Upper lobe of left lung (tissue), 5 donors: ENCODE data around the gene NMS.

DNA sequence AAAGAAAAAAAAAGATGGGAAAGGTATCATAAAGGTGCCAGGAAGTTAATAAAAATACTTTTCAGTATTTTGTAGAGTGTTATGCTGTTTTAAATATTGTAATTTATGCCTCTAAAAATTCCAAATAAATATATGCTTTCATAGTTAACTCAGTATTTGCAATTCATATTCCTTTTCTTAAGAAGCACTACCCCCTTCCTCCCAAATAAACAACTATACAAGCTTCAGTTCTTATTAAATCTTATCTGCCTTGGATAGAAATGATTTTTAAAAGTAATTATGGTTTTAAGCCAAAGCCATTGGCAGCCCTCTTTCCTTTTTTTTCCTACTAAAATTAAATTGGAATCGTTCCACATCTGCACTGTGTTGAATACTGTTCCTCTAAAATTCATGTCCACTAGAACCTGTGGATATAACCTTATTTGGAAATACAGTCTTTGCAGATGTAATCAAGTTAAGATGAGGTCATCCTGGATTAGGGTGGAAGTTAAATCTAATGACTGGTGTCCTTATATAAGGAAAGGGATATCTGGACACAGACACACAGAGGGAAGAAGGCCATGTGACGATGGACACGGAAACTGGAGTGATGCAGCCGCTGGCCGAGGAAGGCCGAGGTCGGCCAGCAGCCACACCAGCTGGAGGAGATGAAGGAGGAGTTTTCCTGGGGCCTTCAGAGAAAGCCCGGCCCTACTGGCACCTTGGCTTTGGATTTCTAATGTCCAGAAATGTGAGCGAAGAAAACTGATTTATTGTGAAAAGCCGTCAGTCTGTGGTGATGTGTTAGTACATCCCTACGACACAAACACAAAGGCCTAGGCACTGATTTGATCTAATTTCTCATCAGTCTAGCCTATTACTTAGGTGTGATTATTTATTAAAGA is 49.5 kb downstream of the LONRF2 start:
- PRO-cap, 2 experiments = no peak in any of the 2 experiments
- RAMPAGE, long total RNA, 4 experiments = no peak in any of the 4 experiments

DNA sequence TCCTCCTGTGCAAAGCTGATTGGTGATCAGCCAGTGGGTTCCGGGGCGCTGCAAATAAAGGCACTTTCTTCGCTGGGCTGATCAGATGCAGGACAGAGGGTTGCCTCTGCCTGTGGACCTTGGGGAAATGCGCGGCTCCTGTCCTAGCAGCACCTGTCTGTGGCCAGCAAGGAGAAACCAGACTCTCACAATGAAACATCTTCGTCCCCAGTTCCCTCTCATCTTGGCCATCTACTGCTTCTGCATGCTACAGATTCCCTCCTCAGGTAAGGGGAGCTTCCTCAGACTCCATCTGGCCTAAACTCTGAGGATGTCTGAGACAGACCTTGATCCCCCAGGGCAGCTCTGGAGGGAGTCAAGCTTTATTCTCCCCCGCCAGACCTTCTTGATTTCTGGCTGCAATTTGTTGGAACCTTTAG is at the start of gene NMS:
NMS (plus strand) TSS at position 184 of the 419 bp plus-strand sequence.
- PRO-cap, 2 experiments = no peak in any of the 2 experiments
- RAMPAGE, long total RNA, 4 experiments = no peak in any of the 4 experiments

DNA sequence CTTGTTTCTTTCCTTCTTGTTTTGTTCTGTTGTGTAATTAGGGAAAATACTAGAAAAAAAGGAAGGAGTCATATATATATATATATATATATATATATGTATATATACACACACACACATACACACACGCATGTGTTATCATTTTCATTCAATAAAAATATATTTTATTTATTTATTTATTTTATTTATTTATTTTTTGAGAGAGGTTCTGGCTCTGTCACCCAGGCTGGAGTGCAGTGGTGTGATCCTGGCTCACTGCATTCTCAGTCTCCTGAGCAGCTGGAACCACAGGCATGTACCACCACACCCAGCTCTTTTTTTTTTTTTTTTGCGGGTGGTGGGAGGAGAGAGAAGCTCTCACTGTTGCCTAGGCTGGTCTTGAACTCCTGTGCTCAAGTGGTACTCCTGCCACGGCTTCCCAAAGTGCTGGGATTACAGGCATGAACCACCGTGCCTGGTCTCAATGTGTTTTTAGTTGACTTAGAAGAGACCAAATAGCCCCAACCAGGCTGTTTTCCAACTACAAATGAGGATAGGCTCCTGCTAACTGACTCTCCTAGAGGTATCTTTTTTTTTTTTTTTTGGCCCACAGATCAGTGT is 80.6 kb downstream of the PDCL3 start:
- PRO-cap, 2 experiments = no peak in any of the 2 experiments
- RAMPAGE, long total RNA, 4 experiments = no peak in any of the 4 experiments

DNA sequence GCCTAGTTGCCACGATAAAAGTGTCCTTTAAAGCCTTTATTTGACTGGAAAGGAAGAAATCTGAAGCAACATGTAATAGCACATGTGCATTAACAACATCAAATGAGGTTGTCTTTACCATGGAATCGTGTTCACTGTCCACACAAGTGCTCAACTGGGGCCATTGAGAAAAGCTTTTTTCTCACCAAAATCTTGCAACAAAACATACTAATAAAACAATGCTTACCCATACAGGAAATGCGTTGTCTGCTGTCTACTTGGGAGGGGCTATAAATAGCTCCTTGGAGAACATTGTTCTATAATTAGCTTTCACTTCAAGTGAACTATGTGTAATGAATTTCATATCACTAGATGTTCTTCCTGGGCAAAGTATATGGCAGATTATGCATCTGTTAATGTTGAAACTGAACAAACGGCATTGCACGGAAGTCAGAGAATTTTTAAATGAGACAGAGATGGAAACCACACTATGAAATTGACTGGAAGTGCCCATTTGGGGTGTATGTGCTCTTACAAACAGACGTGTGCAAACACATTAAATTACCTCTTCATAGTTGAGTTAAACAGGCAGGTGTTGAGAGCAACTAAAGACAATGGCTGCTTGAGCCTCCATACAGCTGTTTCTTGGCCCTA is 6.4 kb upstream of the NPAS2 start:
- PRO-cap, 2 experiments = no peak in any of the 2 experiments
- RAMPAGE, long total RNA, 4 experiments = no peak in any of the 4 experiments

DNA sequence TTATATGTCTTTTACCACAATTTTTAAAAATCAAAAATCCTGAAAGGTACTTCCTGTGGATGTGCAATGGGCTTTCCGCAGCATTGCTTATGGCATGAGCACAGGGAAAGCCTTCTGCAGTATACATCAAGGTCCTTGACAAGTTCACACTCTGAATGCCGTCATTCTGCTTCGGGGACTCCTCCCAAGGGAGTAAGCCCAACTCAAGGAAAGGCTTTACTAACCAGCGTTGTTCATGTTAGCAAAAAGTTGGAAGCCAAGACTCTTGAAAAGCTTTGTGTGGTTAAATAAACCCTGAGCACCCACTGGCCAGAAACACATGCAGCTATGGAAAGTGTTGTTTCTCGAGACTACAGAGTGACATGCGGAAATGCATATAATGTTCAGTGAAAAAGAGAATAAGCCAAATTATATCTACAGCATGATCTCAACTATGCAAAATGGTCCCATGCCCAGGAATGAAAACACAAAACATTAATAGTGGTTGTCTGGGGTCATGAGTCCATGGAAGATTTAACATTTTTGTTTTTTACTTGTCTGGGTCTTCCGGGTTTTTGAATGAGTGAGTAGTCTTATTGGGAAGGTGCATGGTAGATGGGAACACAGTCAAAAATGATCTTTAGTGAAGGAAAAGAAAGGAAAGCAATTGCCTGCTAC is 31.5 kb downstream of the NPAS2 start:
- PRO-cap, 2 experiments = no peak in any of the 2 experiments
- RAMPAGE, long total RNA, 4 experiments = no peak in any of the 4 experiments

- PRO-cap, 2 experiments = no peak in any of the 2 experiments
- RAMPAGE, long total RNA, 4 experiments = no peak in any of the 4 experiments
Observed at GRCh38 chr2:100893791-100894239, 73.9 kb downstream of the NPAS2 start.

- PRO-cap, 2 experiments = no peak in any of the 2 experiments
- RAMPAGE, long total RNA, 4 experiments = no peak in any of the 4 experiments
Observed at GRCh38 chr2:101266585-101266901, 13.9 kb downstream of the CNOT11 start.

GRCh38 chr2:101272368-101273460 is 20.0 kb downstream of the CNOT11 start:
- PRO-cap, 2 experiments = peak in 1 of 2 experiments; most common minus-strand start chr2:101273046 (in 1)
- RAMPAGE, long total RNA, 4 experiments = no peak in any of the 4 experiments

DNA sequence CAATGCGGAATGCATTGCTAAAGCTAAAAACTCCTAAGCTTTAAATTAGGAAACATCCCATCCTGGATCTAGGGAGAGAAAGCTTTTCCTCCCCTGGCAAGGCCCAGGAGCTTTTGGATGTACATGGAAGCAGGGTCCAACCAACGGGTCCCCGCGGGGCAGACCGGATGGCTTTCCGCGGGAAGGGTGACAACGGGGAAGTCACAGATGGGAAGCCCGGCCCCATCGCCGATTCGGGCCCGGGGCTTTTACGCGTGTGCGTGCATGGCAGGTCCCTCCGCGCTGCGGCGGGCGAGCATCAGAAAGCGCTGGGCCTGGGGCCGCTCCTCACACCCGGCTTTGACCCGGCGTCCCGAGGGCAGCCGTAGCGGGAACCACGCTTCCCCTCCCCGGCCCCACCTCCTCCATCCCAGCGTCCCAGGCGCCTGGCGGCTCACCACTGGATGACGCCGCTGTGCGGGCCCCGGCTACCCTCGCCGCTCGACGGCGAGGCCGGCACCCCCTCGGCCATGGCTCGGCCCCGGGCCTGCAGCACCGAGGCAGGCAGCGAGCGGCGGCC is 1.1 kb downstream of the RFX8 start:
- PRO-cap, 2 experiments = peak in 1 of 2 experiments; most common plus-strand start position 231 of the sequence (in 1)
- RAMPAGE, long total RNA, 4 experiments = no peak in any of the 4 experiments

DNA sequence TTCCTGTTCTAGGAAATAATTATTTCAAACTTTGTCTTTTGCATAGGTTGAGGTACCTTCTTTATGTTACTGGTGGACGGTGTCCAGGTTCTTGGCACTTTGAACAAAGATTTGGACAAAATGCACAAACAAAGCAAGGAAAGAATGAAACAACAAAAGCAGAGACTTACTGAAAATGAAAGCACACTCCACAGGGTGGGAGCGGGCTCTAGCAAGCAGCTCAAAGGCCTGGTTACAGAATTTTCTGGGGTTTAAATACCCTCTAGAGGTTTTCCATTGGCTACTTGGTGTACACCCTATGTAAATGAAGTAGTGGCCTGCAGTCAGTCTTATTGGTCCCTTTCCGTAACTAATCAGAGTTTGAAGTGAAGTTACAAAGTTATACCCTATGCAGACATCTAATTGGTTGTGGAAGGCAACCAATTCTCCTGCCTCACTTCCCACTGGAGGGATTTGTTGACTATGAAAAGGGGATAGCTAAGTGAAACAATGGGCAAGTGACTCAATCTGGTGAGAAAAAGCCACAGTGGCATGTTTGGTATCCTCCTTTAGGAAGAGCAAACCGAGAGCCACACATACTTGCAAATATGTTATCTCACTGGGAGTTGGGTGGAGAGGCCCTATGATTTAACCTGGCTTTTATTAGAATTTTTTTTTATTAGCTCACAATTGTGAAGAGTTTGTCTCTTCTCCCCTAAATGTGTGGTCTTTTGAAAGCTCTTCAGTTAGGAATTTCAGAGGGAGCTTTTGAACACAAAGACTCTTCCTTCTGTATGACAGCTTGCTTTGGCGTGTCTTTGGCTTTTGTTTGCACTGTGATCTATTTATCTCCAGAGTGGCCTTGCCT is 69.4 kb downstream of the MAP4K4 start:
- PRO-cap, 2 experiments = peak in 1 of 2 experiments; most common plus-strand start position 500 of the sequence (in 1)
- RAMPAGE, long total RNA, 4 experiments = no peak in any of the 4 experiments

DNA sequence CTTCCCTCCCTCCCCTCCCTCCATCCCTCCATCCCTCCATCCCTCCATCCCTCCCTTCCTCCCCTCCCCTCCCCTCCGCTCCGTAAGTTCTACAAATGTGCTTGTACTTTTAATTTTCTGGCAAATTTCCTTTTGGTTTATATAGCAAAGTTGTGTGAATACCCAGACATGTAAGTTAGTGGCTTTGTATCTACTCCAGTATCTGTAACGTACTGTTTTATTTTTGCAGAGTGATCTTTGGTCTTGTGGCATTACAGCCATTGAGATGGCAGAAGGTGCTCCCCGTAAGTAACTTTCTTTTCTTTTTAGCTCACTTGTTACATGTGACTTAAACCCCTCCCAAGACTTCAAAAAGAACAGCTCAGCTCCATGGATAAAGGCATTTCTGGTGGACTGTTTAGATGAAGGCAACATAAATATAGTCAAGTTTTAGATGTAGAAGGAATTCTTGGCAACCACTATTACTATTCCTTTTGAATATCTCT is 136.7 kb downstream of the MAP4K4 start:
- PRO-cap, 2 experiments = no peak in any of the 2 experiments
- RAMPAGE, long total RNA, 4 experiments = no peak in any of the 4 experiments

DNA sequence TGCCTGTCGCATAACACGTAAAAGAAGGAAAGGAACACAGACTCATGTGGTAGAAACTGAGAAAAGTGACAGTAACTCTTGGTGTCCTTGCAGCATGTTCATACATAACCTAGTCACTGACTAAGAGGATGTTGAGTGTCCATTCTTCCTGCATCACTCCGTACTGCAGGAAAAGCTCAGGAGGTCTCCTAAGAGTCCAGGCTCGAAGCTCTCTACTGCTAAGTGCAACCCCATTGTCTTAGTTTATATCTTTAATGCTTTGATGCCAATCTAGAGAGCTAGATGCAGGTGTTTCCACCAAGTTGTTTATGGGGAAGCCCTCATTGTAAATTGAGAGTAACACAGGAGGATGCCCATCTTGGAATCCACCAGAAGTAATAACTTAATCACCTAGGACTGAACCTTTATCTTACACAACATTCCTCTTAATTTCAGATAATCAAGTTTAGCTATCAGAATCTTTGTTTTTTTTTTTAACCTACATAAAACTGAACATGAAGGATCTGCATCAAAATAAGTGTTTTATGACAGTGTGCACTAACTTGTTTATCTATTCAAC is 91.0 kb upstream of the IL1R2 start:
- PRO-cap, 2 experiments = no peak in any of the 2 experiments
- RAMPAGE, long total RNA, 4 experiments = no peak in any of the 4 experiments

DNA sequence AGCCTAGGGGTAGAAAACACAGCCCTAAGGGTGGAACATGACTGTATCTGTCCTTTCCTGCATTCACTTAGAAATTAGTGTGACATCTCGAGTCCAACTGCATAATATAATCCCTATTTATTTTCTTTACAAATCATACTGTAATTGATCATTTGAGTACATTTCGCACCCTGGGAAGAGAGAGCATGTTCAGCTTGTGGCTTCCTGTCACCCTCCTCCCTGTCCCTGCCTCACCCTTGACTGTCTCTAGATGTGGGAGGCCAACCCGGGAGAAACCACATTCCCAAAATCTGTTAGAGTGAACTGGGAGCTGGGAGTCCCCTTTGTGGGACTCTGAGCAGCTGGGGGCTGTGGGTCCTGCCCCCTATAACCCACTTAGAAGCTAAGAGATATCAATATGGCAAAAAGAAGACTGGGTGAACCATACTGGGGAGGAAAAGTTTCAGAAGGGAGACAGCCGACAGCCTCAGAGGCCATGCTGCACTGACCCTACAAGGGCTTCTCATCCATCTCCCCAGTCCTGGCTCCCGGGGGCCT is 28.9 kb upstream of the IL1R2 start:
- PRO-cap, 2 experiments = no peak in any of the 2 experiments
- RAMPAGE, long total RNA, 4 experiments = no peak in any of the 4 experiments

GRCh38 chr2:102010930-102011625 is 19.3 kb downstream of the IL1R2 start:
- PRO-cap, 2 experiments = no peak in any of the 2 experiments
- RAMPAGE, long total RNA, 4 experiments = no peak in any of the 4 experiments

DNA sequence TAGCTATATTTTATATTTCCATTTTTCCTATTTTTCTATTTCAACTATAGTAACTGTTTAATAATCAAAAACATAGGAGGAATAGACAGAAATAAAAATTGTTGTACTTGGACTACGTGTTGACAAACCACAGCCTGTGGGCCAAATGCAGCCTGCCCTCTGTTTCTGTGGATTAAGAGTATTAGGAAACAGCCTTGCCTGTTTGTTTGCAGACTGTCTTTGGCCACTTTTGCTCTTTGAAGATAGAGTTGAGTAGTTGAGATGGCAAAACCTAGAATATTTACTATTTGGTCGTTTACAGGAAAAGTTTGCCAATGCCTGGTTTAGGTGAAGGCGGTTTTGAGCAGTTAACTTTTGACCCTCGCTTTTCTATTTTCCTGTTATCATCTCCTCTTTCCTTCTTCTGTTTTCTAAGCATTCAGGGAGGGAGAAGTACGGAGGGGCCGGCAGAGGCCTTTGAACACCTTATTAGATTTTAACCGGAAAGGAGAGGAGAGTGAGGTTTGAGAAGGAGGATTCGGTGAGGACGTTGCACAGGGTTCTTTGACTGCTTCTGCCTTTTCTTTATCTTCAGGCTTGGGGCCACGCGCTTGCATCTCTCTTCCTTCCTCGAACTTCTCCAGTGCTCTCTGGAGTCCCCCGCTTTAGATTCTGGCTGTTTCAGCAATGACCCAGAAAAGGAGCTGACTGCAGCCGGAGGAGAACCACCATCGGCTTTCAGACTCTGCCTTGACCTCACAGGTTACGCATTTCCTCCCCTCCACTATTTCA is 39.2 kb downstream of the IL1R2 start:
- PRO-cap, 2 experiments = no peak in any of the 2 experiments
- RAMPAGE, long total RNA, 4 experiments = no peak in any of the 4 experiments

DNA sequence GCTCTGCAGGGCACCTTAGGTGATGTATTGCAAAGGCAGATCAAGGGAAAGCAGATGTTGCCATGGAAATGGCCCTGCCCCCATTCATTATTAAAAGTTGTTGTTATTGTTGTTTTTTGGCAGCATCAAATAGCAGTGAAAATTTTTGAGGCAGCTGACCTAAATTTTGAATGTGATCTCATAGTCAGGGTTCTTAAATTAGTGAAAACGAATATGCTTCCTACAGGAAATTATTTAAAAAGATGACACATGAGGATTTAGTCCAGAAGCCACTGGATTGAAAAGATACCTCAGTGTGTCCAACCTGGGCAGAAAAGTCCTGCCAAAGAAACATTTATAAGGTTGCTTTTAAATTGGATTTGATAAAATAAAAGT is 57.5 kb downstream of the IL1R2 start:
- PRO-cap, 2 experiments = no peak in any of the 2 experiments
- RAMPAGE, long total RNA, 4 experiments = no peak in any of the 4 experiments

GRCh38 chr2:102056105-102056701 is 64.4 kb downstream of the IL1R2 start:
- PRO-cap, 2 experiments = no peak in any of the 2 experiments
- RAMPAGE, long total RNA, 4 experiments = no peak in any of the 4 experiments

DNA sequence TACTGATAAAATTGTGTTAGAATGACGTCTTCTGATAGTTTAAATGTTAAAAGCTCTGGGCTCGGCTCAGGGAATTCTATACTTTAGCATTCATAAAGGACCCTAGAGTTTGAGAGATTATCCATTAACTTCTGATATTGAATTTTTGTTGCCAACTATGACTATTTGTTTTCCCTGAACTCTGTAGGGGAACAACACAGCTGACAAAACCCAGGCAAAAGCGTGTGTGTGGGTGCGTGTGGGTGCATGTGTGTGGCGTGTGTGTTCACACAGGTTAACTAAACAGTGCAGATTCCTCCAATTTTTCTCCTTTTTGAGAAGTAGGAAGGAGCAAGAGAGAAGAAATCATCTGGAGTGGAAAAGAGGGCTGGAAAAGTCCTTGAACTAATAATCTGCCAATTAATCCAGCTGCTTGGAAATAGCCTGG is 40.8 kb upstream of the IL1R1 start:
- PRO-cap, 2 experiments = no peak in any of the 2 experiments
- RAMPAGE, long total RNA, 4 experiments = no peak in any of the 4 experiments

GRCh38 chr2:102115217-102115792 is 27.2 kb upstream of the IL1R1 start:
- PRO-cap, 2 experiments = no peak in any of the 2 experiments
- RAMPAGE, long total RNA, 4 experiments = start-site peak on the plus strand in 1 of 4 experiments, at chr2:102115515-102115598 at its widest, 11 reads per replicate

- PRO-cap, 2 experiments = no peak in any of the 2 experiments
- RAMPAGE, long total RNA, 4 experiments = no peak in any of the 4 experiments
Observed at GRCh38 chr2:102157866-102158597, 15.5 kb downstream of the IL1R1 start.